Hematopoietic multipotent progenitor cell (in vitro differentiated cells): ENCODE data around the genes LPXN, OR5AN1, OR5A2, CBLIF and MS4A3.

- CAGE, long polyA plus RNA, result start-site peak on the minus strand at chr11:58575832-58575847, 25 reads
These were observed at the start of gene LPXN for GRCh38 chr11:58575207-58576388. TSS of gene LPXN (minus strand) at chr11:58575856.

DNA sequence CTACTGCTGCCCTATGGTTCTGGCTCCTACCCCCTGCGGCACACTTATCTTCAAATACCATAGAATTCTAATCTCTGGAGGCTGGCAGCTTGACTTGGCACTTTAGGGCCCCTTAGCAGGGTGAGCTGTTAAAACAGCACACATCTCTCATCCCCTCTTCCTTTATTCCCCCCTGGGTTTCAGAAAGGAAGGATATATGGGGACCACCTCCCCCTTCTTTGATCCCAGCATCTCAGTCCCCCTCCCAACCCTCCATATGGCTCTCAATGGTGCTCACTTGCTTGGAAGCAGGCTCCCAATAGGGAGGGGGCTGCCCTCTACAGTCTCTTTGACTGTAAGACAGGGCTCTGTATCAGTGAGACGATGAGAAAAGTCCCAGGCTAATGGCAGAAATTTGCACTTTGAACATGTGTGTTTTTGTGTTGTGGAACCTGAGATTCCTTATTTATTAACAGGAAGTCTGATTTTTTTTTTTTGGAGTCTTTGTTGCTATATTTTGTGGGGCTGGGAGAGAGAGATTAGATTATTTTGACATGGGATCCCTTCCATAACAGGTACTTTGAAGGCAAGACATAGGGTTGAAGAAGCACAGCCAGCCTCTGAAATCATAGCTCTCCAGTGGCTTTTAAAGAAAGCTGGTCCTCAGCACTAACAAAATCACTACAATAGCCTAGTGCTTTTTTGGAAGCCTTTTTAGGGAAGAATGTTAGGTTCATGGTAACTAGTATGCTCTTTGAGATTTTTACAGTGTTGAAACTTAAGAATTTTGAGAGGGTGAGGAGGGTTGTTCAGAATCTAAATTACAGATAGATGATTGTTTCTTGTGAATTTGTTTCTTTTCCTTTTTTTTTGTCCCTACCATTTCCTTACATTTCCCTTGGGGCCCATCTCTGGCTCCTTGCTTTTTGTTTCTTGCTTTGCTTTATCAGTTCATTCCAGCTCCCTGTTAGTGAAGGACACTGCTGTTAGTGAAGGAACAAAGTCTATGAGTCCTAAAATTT is 4.1 kb upstream of the CNTF start:
- CAGE, long polyA plus RNA, result no peak

- CAGE, long polyA plus RNA, result no peak
These were observed 11.9 kb upstream of the GLYATL1 start for GRCh38 chr11:58927205-58928067.

GRCh38 chr11:59095270-59095544 is 9.1 kb downstream of the GLYATL1B start:
- CAGE, long polyA plus RNA, result no peak

- CAGE, long polyA plus RNA, result no peak
These were observed 5.9 kb downstream of the FAM111A start for GRCh38 chr11:59148432-59149130.

DNA sequence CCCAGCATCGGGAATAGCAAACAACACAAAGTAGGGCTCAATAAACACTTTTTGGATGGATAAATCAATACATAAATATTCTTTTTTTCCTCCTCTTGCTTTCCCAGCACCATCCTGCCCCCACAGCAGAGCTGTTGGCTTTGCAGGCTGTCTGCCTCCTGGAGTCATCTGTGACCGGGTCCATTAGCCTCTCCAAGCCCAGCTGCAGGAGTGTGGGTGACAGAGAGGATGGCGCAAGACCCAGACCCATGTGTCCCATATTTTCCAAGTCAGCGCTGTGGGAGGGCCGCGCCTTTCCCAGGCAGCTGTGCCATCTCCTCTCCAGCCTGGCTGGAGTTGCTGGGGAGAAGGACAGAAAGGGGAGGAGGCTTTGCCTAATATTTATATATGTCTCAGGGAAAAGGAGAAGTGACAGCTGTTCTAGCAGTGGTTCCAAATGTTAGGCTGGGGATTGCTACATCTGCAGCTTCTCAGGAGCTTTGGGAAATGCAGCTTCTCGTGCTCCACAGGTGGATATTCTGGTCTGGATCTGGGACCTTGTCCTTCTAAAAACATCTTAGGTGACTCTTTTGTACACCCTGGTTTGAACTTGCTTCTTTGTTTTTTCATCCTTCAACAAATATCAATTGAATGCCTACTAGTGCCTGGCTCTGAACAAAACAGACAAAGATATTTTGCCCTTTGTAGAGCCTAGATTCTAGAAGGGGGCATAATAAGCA is 15.7 kb downstream of the DTX4 start:
- CAGE, long polyA plus RNA, result no peak

DNA sequence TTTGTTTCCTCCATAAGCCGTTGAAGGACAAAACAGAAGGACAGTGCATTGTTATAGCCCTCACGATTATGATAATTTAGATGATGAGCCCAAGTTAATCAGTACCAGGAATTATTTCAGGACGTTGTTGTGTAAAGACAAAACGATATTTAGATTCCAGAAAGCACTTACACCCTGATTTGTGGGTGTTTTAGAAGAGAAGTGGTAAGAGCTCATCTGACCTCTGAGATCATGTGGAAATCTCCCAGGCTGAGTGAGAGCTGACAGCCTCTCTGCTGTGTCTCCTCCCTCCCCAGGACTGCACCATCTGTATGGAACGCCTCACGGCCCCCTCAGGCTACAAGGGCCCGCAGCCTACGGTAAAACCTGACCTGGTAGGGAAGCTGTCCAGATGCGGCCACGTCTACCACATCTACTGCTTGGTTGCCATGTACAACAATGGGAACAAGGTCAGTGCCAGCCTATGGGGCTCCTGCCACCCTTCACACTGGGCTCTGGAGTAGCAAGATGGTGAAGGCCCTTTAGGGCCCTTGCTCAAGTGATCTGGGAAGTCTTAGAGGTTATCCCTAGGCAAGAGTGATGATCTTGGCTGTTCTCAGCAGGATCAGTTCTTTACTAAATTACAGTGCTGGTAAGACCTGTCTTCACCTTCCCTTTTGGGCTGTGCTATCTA is 20.0 kb downstream of the DTX4 start:
- CAGE, long polyA plus RNA, result no peak

DNA sequence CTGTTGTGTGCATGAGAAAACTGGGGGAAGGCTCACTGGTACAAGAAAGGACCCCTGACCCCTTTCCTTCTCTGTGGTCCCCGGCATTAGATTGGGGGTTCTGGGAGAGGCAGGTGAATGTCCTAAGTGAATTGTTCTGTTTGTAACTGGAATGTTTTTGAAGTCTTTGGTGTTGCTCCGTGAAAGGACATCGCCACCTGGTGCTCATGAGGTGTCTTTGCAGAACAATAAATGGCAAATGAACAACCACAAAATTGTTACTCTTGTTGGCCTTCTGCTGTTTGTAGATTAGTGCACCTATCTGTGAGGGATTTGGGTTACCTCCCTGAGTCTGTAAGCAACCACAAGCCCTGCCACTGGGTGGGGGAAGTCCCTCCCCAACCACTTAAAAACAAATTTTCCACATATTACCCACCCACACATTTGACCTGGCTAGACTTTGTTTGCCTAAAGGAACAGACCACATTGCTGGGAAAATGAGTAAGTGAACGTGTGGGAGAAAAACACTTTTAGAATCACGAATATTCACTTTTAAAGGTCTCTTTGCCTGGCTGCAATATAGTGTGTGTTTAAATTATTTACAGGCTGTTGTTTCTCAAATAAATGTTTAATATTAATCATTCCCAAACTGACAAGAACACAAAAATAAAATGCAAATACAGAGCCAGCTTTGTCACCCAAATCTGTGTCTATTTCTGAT is 4.7 kb downstream of the MPEG1 start:
- CAGE, long polyA plus RNA, result no peak

- CAGE, long polyA plus RNA, result no peak
These were observed 3.9 kb upstream of the MPEG1 start for GRCh38 chr11:59216547-59217128.

GRCh38 chr11:59254191-59254667 is 41.5 kb upstream of the MPEG1 start:
- CAGE, long polyA plus RNA, result no peak

DNA sequence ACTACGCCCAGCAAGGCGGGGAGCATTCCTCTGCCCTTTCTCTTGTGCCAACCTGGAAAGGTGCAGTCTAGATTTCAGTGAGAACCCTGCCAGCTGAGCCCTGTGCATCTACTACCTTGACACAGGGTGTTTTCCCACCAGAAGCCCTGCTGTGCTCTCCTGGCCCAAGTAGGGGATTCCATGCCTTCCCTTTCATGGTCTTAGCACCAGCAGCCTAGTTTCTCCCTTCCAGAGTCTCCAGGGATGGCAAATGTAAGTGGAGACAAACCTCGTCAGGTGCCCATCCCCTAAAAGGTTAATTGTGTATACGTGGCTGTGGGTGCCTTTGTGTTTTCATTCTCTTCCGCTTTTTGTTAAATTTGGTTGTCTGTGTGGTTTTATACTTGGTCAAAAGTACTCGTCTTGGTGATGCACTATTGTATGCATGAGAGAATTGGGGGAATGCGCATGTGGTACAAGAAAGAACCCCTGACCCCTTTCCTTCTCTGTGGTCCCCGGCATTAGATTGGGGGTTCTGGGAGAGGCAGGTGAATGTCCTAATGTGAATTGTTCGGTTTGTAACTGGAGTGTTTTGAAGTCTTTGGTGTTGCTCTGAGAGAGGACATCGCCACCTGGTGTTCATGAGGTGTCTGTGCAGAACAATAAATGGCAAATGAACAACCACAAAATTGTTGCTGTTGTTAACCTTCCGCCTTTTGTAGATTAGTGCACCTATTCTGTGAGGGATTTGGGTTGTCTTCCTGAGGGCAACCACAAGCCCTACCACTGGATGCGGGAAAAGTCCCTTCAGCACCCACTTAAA is 71.6 kb upstream of the MPEG1 start:
- CAGE, long polyA plus RNA, result no peak

- CAGE, long polyA plus RNA, result no peak
These were observed at the start of gene OR5AN1 for GRCh38 chr11:59358605-59359075. TSS of gene OR5AN1 (plus strand) at chr11:59358895.

GRCh38 chr11:59367208-59367470 is 8.4 kb downstream of the OR5AN1 start:
- CAGE, long polyA plus RNA, result no peak

GRCh38 chr11:59426311-59426855 is at the start of gene OR5A2:
TSS of gene OR5A2 (minus strand) at chr11:59426413.
- CAGE, long polyA plus RNA, result no peak

- CAGE, long polyA plus RNA, result no peak
These were observed 40.0 kb downstream of the OR4D9 start for GRCh38 chr11:59551436-59551567.

DNA sequence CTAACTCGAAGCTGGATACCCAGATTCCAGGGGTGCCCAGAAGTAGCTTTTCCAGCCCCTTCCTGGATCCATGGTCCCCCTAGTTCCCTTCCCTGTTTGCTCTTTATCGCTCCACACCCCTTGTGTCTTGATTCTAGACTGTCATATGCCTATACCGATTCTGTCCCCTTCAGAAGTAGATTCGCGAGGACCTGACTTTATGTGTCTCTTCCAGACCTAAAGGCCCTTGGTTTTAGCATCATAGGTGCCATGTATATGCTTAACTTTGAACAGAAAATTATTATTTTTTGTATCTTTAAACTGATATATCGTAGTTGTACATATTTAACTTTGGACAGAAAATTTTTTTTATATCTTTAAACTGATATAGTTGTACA is 1.1 kb upstream of the OSBP start:
- CAGE, long polyA plus RNA, result no peak

- CAGE, long polyA plus RNA, result no peak
These were observed 23.5 kb downstream of the MRPL16 start for GRCh38 chr11:59786970-59787533.

DNA sequence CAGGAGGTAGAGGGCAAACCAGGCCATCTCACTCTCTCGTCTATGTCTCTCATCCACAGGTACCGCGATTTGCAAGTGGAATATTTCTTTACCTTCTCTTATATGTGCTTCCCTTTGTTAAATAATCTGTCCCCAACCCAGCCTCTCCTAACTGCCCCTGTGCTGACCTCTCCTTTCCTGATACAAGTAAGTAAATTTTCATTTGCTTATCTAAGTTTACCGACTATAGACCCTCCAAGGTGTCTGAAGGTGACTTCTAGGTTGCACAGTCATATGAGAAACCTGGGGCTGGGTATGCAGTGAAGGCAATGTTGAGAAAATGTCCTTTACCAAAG is at the start of gene CBLIF:
Gene CBLIF (minus strand): TSS at position 73 of the 335 bp plus-strand sequence.
- CAGE, long polyA plus RNA, result no peak

DNA sequence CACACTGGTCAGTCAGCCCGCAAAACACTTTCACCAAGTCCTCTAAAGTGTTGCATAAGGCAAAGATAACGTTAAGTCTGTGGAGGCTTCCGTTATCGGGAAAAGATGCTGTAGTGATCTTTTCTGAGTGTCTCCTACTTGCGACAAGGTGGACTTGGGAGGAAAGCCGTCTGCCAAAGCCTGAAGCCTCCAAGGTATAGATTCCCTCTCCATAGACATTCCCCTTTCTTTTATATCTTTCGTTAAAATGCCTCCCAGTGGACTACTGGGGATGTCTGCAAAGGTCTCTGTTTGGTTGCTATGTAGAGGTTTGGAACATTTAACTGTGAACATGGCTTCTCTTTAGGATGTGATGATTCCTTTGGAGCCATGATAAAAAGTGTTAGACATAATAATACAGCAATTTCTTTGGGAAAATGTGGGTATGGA is at the start of gene MS4A3:
Gene MS4A3 (plus strand): TSS at position 119 of the 429 bp plus-strand sequence.
- CAGE, long polyA plus RNA, result start-site peak on the plus strand centred at position 129 of the sequence, 22 bp wide, 100 reads

DNA sequence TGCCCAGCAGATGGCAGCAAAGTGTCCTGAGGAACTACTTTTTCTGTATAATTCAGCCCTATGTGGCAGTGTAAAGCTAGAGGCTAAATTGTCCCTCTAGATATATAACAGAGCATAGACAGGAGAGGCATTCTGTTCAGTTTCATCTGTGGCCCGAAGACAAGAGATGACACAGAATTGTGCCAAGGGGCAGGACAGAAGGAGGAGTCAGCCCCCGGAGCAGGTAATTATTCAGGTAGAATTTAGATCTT is 14.8 kb upstream of the MS4A7 start:
- CAGE, long polyA plus RNA, result no peak